Duodenum (tissue), 1 donor: ENCODE results near the genes WDR25 and RTL1.

DNA sequence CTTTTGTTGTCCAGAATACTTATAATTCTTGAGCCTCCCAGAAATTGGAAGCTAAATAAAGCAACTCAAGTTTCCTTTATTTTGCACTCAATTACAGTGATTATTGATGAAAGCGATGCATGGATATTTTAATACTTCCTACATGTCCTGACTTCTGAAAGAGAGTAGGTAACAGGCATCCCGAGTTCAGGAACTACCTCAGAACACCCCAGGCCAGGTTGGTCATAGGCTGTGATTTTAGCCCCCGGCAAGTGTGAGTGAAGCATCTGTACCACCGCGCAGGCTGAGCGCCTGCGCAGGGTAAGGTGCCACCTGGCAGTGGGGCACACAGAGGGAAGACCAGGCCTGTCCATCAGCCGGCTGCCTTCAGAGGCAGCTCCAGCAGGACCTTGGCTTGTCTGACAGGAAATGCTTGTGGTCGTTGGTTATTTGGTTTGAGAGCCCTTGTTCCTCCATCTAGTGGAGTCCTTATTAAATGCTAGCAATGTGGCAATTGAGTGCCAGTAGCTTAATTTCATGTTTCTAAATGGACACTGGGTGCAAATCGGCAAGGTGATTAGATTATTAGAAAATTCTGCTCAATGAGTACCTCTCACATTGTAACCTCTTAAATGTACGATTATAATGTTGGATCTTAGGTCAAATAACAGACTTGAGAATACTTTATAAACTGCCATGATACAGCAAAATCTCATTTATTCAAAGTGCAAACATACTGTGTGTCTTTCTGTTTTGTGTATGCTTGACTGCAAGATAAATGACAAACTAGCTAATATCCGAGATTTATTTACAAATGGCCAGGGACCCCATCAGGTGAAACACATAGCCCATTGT is 27.5 kb downstream of the SLC25A29 start:
- PRO-cap = no peak

DNA sequence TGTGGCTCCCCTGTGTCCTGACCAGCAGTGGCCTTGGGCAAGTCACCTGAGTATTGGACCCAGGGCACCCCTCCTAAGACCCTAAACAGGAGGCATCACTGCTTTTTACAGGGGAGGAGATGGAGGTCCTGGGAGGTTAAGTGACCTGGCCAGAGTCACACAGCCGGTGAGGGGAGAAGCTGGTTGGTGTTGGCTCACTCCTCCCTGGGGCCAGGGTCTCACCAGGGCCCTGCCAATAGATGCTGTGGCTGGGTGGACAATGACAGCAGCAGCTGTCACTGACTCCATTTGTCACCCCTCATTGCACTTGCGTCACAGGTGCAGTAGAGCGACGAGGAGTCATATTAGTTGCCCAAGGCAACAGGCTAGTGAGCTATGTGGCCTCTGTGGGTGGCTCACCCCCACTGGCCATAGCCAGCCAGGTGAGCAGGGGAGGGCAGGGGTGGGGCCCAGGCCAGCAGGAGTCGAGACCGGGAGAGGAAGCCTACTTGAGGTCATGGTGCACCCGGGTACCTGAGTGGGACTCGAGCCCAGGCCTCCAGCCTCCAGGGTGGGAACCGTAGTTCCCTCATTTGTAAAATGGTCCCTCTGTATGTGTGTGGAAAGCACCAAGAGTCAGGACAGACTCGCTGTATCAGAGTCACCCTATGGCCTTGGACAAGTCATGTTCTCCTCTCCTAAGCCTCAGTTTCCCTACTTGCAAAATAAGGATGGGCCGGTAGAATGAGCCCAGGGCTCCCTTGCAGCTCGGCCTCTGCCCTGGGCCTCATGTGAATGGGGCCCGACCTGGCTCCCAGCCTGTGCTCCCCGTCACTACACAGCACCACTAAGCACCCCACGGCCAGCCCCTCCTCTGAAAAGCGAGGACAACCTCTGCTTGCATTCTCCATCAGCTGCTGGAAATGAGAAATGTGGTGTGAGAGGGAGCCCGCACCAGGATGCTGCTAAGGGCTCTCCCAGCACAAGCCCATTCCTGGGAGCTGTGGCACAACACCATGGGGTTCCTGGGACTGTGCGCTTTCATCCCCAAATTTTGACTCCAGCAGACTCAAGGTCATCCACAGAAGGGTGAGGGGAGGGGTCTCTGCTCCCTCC is 9.9 kb downstream of the SLC25A47 start:
- PRO-cap = no peak

DNA sequence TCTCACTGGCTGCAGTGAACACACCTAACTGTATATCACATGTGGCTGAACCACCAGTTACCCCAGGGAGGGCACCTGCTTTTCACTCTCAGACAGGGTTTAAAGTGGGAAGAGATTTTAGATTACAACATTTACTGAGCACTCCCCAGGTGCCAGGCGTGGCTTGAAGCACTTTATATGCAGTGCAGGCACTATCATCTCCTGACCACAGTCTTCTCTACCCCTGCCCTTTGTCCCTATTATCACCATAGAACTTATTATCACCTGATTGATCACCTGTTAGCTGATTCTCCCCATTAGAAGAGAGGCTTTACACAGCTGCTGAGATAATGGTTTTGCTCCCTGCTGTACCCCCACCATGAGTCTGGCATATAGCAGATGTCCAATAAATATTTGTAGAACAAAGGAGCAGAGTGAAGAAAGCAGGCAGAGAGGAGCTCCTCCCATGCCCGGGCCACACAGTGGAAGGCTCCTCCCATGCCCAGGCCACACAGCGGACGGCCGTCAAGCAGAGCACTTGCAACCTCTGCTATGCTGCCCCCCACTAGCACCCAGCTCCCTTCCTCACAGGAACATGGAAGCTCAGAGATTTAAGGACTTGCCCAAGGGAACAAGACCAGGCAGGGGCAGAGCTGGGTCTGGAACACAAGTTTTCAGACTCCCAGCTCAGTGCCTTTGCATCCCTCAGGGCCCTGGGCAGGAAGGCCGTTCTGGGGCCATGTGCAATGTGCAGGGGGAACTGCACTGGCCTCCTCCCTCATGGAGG is 25.9 kb downstream of the WARS1 start:
- PRO-cap = bidirectional peak, plus-strand start at position 489 of the sequence, minus-strand start at position 213 of the sequence

DNA sequence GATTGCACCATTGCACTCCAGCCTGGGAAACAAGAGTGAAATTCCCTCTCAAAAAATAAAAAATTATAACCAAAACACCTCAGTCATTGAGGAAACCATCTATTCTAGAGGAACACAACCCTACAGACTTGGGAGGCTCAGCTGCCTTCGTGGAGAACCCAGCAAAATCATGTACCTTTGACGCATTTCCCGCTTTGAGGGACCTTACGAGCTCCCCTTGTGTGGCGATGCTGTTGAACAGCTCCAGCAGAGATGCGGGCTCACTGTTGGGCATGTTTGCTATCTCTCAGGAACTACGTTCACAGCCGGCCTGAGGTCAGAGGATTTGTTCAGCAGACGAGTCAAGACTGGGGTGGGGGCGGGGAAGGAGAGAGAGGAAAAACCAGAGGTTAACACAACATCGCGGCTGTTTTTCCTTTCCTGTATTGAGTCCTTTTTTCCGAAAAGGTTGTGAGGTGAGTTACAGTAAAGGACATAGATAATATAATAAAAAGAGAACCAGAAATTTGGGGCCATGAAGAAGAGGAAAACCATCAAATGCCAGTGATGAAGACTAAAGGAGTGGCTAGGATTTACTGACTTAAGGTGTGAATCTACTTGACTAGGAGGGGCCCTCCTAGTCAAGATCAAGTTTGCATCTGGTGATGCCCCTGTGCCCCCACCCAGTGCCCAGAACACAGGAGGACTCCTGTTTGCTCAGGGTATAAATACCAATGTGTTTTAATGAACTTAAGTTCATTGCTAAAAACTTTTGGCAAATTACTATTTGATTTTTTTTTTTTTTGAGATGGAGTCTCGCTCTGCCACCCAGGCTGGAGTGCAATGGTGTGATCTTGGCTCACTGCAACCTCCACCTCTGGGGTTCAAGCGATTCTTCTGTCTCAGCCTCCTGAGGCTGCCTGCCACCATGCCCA is 6.0 kb downstream of the WARS1 start:
- PRO-cap = no peak

GRCh38 chr14:100375888-100376829 is at the start of gene WDR25:
Gene WDR25 (plus strand): TSS chr14:100376485.
- PRO-cap = bidirectional peak, plus-strand start at chr14:100376485, minus-strand start at chr14:100376216

DNA sequence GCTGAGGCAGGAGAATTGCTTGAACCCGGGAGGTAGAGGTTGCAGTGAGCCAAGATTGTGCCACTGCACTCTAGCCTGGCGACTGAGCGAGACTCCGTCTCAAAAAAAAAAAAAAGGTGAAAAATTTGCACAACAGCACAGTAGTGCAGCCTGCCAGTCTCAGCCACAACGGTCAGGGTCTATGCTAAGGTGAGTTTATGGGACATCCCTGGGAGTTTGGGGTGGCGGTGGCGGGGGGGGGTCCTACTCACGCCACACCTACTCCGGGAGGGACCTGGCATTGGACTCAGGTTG is 42.2 kb downstream of the WDR25 start:
- PRO-cap = no peak

GRCh38 chr14:100439157-100439782 is 63.0 kb downstream of the WDR25 start:
- PRO-cap = unidirectional peak, minus-strand start at chr14:100439341

DNA sequence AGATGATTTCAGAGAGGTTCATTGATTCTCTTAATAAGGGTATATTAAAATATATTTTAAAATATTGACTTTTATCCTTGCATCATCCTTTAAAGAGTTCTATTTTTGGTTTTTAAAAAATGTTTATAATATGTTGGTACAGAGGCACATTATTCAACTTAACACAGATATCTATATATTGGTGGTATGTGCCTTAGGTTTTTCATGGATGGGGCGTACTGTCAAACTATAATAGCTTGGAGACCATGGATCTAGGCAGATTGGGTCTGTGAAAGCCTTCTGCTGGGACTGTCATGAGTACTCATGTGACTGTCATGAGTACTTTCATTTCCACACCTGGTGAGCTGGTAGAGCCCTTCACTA is 104.9 kb downstream of the BEGAIN start:
- PRO-cap = no peak

DNA sequence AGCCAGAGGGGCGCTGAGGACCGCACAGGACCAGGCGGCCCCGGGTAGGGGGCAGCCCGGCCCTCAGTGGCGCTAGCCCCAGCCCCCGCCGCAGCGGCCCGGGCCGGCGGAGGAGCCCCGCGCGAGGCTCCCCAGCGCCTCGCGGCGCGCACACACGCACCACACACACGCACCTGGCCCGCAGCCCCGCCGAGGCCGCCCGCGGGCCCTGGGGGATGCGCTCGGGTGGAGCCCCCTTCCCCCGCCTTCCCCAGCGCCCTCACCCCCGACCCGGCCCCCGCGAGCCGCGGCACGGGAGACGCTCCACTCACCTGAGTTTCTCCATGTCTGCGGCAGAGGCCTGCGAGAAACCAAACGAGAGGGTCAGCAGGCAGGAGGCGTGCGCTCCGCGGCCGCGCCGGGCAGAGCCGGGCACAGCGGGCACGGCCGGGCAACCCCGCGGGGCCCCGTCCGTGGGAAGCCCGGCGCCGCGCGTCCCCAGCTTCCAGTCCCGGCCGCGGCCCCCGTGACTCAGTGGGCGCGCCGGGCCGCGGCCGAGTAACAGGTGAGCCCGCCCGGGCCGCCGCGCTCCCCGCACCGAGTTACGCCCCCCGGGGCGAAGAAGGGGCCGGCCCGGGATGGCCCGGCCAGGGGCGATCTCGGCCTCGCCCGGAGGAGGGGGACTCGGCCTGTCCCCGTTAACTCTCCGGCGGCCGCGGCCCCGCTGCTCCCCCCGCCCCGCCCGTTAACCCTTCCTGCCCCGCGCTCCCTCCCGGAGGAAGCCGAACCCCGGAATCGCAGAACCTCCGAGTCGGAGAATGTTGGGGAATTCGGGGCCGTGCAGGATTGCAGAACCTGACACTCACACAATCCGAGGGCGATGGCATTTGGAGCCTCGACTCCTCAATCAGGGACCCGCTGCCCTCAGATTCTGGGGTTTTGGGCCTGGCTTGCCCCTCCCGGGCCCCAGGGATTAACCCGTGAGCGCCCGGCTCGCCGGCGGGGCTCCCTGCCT is 19.3 kb downstream of the BEGAIN start:
- PRO-cap = no peak

DNA sequence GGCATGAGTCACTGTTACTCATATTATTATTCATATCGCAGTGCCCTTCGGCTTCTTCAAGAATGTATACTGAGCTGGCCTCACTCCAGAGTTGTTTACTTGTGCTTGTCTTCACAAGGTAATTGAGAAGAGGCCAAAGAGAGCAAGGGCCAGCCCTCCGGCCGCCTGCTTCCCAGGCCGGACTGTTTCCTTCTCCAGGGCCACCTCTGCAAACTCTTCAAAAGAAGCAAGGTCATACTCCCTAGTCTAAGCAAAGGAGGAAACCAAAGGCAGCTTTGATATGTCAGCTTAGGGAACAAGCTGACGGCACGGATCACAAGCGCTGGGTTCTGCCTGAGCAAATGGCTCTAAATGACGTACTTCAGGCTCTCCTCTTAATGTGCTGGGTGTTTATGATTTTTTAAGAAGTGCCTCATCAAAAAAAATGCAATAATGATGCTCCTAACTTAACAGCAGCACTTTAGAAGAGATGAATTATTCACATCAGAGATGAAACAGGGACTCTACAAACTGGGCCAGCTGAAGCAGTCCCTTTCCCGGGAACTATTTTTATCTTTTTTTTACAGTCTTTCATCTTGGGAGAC is 65.7 kb upstream of the DLK1 start:
- PRO-cap = no peak

DNA sequence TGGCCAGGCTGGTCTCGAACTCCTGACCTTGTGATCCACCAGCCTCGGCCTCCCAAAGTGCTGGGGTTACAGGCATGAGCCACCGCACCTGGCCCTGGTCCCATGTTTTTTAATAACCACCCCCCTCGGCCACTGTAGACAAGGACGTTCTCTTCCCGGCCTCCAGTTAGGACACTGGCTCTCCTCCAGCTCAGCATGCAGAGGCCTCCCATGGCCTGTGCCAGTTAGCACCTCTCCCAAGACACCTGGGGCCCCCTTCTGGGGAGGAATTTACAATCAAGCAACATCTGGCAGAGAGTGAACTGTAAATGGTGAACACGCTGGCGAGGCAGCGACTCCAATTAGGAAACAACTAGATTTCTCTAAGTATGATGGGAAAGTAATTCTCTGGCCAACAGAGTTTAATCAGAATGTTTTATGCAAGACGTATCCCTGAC is 61.9 kb upstream of the DLK1 start:
- PRO-cap = no peak

- PRO-cap = no peak
Observed at GRCh38 chr14:100708035-100708725, 18.5 kb upstream of the DLK1 start.

GRCh38 chr14:100864529-100865255 is 38.8 kb downstream of the RTL1 start:
- PRO-cap = no peak

- PRO-cap = no peak
Observed at GRCh38 chr14:100903577-100903838, at the start of gene RTL1. Gene RTL1 (minus strand): TSS chr14:100903722.

- PRO-cap = no peak
Observed at GRCh38 chr14:100904358-100905089, 1.0 kb upstream of the RTL1 start.

GRCh38 chr14:101334648-101335202 is 426.8 kb upstream of the PPP2R5C start:
- PRO-cap = no peak

DNA sequence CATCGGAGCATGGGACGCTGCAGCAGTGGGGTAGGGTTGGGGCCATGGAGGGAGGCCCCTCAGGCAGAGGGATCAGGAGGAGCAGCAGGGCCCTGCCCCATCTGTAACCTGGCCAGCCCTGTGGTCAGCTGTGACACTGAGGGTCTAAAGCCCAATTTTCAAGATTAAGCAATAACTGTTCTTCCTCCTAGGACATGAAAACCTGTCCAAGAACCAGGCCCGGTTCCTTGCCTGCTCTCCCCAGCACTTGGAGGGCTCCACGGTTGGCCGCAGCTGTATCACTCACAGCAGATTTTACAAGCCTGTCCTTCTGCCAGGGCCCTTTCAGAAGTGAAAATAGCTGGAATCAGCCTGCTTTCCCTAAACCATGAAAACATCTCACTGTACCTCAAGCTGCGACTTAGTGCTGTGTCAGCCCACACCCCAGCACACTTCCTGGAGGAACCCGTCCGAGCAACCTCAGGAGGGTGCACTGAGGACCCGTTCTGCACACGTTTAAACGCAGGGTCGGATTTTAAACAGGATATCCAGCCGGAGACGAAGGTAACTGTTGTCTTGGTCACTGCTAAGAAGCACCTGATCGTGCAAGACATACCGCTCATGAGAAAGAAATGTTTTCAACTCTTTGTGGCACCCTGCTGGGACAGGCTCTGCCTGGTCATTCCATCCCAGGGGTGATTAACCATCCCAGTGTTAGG is 402.1 kb upstream of the PPP2R5C start:
- PRO-cap = no peak

DNA sequence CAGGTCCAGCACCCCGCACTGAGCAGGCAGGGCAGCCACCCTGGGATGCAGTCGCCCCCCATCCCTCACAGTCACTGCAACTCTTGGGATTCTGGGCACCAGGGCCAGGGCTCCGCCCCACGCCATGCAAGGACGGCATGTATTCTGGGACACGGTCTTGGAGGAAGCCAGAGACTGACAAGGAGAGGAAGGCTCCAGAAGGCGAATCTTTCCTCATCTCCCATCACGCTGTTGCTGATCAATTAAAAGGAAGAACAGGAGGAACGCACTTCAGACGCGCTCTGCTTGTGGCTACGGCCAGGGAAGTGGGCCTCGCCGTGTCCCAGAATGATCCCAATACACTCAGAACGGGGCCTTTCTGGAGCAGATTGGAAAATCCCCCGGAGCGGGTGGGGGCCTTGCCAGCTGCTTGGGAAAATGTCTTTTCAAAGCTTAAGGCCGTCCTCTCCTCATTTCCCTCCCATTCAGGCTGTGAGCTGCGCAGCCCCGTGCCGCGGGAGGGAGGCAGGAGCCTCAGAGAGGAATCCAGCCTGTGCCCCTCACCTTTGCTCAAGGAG is 254.4 kb upstream of the PPP2R5C start:
- PRO-cap = no peak

GRCh38 chr14:101732166-101732566 is 29.3 kb upstream of the PPP2R5C start:
- PRO-cap = no peak

DNA sequence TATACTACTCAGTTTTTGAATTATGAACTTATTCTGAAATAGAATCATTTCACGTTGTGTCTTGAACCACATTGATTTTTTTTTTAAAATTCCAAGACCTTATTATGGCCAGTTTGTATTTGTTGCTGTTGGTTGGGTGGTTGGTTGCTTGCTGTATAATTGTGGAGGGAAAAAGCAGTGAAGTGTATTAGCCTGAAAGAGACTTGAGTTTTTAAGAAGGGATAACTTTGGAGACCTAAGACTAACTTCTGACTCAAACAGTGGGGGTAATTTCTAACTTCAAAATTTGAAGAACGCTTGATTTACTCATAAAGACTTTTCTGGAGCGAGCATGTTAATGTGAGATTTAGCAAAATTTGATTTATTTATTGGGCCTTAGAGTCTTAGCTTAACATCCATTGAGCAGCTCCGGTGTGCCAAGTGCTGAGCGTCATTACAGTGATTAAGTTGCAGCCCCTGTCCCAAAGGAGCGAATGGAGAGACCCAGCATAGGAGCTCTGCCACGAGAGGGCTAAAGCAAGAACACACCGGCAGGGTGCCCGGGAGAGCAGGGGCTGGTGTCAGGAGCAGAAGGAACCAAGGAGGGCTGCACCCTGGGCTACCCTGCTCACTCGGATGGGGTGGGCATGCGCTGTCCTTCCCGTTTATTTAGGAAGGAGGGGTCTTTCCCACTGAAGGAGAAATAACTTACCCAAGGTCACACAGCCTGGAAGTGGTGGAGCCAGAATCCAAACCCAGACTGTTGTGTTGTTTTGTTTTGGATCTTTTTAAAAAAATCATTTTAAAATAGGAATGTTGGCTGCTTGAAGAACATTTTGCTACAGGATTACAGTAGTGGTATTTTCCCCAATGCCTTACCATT is 50.5 kb downstream of the PPP2R5C start:
- PRO-cap = no peak